REH cell (cell line): ENCODE measurements around the genes SEM1 and BRI3.

- PRO-cap = no peak
Measured at GRCh38 chr7:95590272-95591024, 5.9 kb downstream of the PDK4 start.

- PRO-cap = no peak
Measured at GRCh38 chr7:95598940-95599228, 2.6 kb upstream of the PDK4 start.

DNA sequence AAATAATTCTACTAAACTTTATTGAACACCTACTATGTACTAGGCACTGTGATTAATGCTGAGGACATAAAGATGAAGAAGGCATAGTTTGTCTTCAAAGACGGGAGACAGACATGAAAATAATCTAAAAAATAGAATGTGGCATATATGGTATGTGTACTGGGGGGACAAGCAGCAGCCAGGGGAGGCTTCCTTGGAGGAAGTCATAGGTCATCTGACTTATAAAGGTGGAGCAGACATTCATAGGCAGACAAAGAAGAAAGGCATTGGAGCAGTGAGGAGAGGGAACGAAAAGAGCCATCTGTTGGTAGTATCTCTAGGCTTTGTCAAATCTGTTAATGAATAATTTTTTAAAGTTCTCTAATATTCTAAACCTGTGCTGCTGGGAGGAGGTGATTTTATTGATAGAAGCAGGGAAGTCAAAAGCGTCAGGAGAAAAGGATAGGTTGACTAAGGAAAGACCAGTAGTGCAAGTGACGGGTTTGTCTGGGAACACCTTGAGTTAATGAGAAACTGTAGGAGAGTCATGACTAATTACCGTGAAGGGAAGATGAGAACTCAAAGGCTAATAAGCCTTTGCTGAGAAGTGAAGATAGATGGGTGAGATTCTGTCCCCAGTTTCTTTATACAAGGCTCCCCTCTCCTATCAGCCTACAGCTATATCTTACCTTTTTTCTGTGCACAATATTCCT lies 4.9 kb upstream of the PDK4 start:
- PRO-cap = no peak

DNA sequence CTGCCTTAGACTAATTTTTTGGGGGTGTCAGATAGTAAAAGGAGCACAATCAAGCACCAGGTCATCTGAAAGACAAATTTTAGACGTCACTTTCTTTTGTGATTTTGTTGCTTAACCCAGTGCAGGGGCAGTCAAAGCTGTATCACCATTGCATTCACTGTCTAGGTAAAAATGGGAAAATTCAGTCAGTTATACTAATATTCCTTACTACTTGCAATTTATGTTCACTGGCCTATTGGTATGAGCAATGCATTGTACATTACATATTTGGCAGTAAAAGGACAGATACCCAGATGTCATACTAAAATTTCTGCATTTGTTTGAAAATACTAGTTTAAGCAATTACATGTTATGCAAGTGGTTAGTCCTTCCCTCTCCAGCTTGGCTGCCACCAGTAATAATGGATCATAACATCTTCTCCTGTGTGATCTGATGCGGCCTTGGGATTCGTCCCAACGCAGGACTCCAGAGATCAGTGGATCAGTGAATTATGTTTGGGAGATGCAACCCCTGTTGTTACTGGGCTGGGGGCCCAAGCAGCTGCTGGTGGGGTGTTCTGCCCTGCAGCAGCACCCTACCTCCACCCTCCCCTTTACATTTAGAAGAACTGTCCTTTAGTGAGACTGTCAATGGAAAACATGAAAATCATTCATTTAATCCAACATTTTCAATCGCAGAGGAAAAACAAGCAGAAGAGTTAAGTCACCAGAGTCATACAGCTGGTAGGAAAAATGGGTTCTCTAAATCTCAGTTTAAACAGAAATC lies 11.2 kb upstream of the PDK4 start:
- PRO-cap = no peak

DNA sequence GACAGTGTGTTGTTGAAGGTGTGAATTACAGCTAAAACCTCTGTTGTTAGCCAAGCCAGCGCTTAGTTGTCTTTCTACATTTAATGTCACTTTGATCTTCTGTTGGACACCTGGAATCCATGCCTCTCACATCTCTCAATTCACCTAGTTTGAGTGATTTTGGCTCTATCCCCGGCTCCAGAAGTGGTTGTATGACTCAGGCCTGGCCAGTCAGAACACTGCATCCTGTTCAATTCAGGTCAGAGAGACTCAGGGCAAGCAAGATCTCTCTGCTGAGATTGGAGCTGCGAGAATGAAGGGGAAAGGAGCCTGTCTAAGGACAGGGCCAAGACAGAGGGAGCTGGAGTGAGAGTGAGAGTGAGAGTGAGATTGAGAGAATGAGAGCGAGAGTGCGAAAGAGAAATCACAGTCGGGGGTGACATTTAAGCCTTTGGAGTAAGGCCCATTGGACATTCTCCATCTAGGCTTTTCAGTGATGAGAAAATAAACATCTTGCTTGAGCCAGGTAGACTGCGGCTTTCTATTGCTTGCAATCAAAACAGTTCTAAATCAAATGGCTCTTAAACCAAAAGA lies 83.4 kb upstream of the DYNC1I1 start:
- PRO-cap = no peak

GRCh38 chr7:95772926-95773847 lies 833 bp downstream of the DYNC1I1 start:
- PRO-cap = no peak

DNA sequence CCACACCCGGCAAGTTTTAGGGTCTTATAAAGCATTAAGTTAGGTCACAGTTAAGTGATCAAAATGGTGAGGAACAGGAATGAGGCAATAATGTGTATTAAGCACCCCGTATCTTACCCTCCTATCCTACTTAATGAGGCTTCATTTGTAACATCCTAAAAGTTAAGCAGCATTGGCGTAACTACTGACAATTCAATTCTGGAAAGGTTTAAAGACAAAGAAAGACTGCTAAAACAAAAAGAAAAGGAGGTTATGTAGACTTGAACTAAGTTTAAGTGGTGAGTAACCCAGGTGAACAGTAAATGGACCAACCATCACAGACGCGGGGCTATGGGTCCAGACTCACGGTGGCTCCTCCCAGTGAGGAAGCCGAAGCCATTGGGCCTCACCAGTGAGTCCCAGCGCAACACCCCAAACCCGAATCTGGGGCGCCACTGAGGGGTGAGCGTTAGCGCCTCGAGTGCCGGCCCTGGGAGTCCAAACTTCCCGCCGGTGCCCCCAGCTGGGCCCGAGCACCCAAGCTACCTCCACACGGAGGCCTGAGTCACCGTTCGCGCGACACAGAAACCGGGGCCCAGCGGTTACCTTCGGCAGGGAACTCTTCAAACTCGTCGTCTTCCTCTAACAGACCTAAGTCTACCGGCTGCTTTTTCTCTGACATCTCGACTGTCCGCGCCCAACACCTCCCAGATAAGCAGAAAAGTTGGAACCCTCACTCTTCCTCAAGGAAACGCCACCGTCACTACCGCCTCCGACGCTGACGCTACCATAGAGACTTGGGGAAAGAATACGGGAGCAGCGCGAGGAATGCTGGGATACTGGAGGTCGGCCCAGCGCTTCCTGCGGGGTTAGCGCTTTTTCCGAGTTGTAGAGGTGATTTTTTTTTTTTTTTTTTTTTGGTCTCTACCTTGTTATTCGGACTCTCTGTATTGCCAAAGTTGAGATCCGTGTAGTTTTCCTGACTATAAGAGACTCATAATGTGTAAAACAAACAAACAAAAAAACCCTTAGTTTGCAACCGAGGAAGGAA lies at the start of gene SEM1:
TSS of gene SEM1 (minus strand) at position 744 of the 1,030 bp plus-strand sequence.
- PRO-cap = bidirectional peak, plus-strand start at position 321 of the sequence, minus-strand start at position 303 of the sequence; bidirectional peak, plus-strand start at position 816 of the sequence, minus-strand start at position 744 of the sequence

- PRO-cap = no peak
Measured at GRCh38 chr7:97733285-97733906, 1.5 kb downstream of the TAC1 start.

- PRO-cap = no peak
Measured at GRCh38 chr7:97772415-97772814, 40.5 kb downstream of the TAC1 start.

- PRO-cap = no peak
Measured at GRCh38 chr7:98117849-98118314, 11.2 kb downstream of the LMTK2 start.

DNA sequence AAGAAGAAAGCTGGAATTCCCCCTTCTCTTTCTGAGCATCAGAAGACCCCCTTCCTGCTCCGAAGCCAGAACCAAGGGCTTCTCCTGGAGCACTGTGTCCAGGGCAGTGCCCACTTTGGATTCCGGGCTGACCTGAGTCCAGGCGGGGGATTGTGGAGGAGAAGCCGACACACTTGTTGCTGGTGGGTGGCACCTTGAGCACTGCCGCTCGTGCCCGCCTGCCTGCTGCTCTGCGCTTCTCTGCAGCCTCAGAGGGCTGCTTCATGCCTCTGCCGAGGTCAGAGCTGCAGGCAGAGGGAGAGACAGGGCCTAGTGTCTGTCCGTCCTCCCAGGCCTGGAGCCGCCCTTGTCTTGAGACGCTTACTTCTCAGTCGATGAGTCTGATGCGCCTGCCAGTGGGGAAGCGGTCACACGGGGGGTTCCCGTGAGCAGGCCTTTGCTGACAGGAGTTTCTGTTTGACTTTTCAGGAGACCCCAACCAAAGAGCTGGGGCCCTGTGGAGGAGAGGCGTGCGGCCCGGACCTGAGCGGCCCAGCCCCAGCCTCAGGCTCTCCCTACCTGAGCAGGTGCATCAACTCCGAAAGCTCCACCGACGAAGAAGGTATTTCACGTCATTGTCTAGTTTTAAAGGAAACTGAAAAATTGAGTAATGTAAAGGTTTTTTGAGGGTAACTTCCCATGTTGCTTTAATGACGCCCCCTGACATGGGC lies 8.0 kb upstream of the BHLHA15 start:
- PRO-cap = no peak

GRCh38 chr7:98228013-98228275 lies 16.7 kb downstream of the BHLHA15 start:
- PRO-cap = no peak

GRCh38 chr7:98234772-98235147 lies 17.3 kb downstream of the TECPR1 start:
- PRO-cap = no peak

GRCh38 chr7:98281100-98282050 lies at the start of gene BRI3:
Gene BRI3, plus strand, starts transcription at chr7:98281686.
- PRO-cap = unidirectional peak, minus-strand start at chr7:98281242; bidirectional peak, plus-strand start at chr7:98281709, minus-strand start at chr7:98281299

- PRO-cap = no peak
Measured at GRCh38 chr7:98287005-98288065, 5.8 kb downstream of the BRI3 start.

GRCh38 chr7:98305911-98306653 lies 24.6 kb downstream of the BRI3 start:
- PRO-cap = no peak

DNA sequence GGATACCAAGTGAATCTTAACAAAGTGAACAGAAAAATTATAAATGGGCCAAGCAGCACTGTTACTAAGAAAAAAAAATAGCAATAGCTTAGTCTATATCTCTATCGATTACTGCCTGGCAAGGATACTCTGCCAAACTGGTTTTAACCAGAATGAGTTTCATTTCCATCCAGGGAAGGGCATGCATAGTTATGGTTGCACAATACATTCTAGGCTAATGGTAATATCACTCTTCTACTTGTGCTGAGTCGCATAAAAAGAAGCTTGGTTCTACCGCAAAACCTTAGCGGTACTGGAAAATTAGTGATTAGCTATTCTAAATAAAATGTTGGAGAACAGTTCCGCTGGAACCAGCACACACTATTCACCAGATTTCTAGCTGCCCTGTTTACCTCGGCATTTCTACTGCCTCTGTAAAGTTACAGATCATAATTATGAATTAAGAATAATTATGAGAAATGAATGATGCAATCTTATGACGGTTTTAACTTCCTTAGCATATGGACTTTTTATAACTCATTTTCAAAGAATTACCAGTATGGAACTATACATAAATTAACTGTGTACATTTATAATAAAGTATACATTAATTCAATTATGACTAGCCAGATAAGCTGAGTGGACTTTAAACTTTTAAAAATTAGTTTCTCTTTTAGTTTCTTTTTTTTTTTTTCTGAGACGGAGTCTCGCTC lies 29.6 kb downstream of the BAIAP2L1 start:
- PRO-cap = no peak

GRCh38 chr7:98421015-98421239 lies 20.0 kb upstream of the BAIAP2L1 start:
- PRO-cap = no peak

GRCh38 chr7:99068137-99068727 lies 75.7 kb downstream of the SMURF1 start:
- PRO-cap = no peak

- PRO-cap = no peak
Measured at GRCh38 chr7:99099003-99099380, 44.9 kb downstream of the SMURF1 start.